ENCODE measurements around the gene CLHC1.

GRCh38 chr2:54555195-54555942, 99.2 kb downstream of the SPTBN1 start:
- RRBS = no CpG with 5 or more reads among the region's 3 CpGs

DNA sequence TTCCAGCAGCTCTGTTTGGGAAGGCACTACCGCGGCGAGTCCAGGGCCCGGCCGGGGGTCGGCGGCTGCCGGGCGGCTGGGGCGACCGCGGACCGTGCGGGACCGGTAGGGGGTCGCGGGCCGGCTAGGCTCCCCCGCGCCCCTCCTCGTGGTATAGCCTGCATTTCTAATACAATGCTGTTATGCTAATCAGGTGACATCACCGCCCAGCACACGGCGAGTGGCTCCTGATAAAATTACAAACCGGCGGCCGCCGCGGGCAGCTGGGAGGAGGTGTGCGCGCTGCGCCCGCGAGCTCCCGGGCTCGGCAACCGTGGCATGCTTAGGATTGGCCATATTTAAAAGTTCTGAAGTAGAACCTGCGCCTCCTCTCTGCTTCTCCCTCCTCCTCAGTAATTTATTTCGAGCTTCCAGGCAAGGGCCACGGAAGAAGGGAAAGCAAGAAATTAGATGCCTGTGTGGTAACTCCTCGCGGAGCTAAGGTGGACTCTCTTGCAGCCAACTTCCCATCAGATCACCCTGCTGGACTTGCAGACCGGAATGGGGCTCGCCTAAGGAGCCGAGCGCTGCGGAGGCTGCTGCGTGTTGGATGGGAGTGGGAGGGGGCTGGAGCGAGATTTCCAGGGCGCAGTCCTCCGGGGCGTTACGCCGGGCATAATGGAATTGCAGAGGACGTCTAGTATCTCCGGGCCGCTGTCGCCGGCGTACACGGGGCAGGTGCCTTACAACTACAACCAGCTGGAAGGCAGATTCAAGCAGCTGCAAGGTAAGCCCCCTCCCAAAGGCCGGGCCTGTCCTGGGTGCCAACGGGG, 102.2 kb downstream of the SPTBN1 start:
- RRBS = under 1% methylated on average over 23 of the region's 63 CpGs

GRCh38 chr2:54565712-54566388, 109.7 kb downstream of the SPTBN1 start:
- RRBS = no CpG with 5 or more reads among the region's 9 CpGs

GRCh38 chr2:54585807-54586543, 129.8 kb downstream of the SPTBN1 start:
- RRBS = no CpG with 5 or more reads among the region's 9 CpGs

GRCh38 chr2:54623204-54623925, 100.1 kb upstream of the EML6 start:
- RRBS = no CpG with 5 or more reads among the region's 6 CpGs

DNA sequence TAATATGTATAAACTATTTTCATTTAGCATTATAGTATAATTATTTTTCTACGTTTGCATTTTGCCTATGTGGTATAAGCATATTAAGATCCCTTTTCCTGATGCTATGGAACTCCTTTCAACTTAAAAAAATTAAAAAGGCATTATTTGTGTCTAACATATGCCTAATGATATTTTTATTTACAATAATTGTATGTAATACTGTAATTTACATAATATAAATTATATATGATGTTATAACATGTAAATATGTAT, 87.4 kb upstream of the EML6 start:
- RRBS = no CpG with 5 or more reads among the region's 1 CpG

GRCh38 chr2:54636397-54637095, 86.9 kb upstream of the EML6 start:
- RRBS = no CpG with 5 or more reads among the region's 9 CpGs

DNA sequence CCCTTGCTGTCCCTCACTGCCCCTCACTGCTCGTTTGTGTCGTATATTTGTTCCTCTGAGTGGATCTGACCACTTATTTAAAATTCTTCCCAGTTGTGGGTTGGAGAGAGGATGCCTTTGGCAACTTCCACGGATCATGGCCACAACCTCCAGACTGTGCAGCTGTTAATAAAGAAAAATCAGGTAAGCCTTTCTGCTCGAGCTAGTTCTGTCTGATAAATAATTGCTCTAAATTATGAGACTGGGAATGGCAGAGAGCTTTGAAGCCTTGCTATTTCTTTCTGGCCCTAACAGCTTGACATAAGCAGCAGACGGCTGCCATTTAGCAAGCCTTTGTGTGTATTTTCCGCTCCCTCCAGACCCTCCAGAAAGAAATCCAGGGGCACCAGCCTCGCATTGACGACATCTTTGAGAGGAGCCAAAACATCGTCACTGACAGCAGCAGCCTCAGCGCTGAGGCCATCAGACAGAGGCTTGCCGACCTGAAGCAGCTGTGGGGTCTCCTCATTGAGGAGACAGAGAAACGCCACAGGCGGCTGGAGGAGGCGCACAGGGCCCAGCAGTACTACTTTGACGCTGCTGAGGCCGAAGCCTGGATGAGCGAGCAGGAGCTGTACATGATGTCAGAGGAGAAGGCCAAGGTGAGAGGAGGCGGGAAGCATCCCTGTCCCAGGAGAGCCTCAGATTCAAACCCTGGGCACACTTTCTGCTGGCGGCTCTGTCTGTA, 77.5 kb upstream of the EML6 start:
- RRBS = no CpG with 5 or more reads among the region's 19 CpGs

- RRBS = no CpG with 5 or more reads among the region's 5 CpGs
Observed at GRCh38 chr2:54665896-54666107, 57.7 kb upstream of the EML6 start.

DNA sequence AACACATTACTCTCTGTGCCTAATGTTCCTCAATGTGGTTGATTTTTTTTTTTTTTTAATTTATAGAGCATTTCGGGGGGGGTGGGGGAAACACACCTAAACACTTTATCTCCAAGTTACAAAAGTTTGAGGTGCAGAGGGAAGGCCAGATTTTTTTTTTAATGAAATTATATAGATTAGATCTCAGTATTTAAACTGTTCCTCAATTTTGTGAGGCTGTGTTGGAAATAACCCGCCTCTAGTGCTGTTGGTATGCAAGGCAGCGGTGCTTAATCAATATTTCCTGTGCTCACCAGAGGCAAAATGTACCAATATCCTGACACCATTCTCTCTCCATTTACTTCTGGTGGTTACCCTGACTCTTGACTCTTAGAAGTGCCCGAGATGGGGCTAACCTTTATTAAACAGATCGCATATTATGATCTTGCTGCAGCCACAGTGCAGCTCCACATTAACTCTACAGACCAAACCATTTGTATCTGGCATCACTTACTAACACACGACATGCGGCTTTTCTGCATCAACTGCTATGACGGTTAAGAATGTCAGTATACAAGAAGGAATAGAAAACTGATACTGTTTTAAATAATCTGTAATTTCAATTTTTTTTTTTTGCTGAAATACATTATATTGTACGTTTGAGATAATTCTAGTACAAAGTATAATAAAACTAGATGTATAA, 54.7 kb upstream of the EML6 start:
- RRBS = no CpG with 5 or more reads among the region's 9 CpGs

- RRBS = no CpG with 5 or more reads among the region's 3 CpGs
Observed at GRCh38 chr2:54669820-54670208, 53.6 kb upstream of the EML6 start.

DNA sequence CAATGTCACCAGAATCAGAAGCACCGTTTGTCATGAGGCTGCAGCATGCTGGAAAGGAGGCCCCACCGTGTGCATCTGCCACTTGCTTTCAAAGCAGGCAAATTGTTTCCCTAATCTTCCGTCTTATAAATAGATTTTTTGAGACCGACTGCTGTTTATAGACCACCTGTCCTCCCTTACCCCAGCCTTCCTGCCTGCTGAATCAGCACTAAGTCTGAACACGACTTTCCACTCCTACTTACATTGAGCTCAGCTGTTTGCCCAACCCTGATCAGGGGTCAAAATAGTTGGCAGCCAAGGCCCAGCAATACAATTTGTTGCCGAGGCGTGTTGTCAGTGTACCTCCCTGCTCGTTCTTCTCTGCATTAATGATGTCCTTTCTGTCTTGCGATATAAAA, 156.5 kb downstream of the EML6 start:
- RRBS = no CpG with 5 or more reads among the region's 9 CpGs

GRCh38 chr2:54945229-54945772, 105.0 kb downstream of the RTN4 start:
- RRBS = no CpG with 5 or more reads among the region's 4 CpGs

DNA sequence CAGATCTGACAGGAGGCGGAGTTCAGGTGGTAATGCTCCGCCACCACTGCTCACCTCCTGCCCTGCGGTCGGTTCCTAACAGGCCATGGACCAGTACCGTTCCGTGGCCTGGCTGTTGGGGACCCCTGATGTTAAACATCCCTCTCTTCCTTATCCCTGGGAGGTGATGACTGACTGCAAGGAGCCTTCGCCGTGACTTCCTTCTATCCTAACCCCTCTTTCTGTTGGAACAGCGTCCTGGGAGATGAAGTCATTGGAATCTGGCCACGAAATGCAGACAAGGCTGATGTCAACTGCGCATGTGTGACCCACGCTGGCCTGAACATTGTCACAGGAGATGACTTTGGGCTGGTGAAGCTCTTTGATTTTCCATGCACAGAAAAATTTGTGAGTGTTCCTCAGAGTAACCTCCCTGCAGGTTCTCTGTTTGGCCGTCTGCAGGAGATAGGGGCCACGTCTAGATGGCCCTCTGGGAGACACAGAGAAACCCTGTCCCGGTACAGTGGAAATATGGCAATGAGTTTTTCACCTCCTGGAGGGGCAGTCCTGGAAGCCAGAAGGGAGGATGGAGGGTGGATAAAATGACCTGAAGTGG, 82.3 kb downstream of the RTN4 start:
- RRBS = no CpG with 5 or more reads among the region's 15 CpGs

- RRBS = no CpG with 5 or more reads among the region's 3 CpGs
Observed at GRCh38 chr2:55000360-55000791, 49.9 kb downstream of the RTN4 start.

GRCh38 chr2:55048435-55048865, 1.8 kb downstream of the RTN4 start:
- RRBS = no CpG with 5 or more reads among the region's 11 CpGs

DNA sequence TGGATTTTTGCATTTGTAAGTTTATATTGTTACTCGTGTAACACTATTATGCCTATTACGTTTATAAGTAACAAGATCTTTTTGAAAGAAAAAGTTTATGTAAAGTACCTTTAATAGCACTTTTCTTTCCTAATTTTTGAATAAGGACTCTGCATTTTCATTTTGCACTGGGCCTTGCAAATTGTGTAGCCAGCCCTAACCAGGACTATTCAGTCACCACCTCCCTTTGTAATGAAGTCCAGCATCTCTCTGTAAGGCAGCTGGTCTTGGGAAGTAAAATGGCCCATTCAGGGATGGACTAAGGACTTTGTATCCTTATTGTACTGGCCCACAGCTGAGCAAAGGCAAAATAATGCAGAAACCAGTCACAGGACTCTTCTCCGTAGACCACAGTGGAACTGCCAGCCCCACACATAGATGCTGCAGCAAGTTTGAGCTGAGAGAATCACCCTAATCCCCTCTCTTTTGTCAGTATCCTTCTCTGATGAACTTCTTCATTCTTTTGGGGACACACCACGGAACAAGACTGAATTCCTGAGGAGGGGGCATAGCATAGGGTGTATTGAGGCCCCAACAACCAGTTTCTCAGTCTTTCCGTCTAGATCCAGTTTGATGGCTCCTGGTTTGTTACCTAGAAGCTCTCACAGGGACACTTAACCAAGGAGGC, 73.6 kb upstream of the RTN4 start:
- RRBS = no CpG with 5 or more reads among the region's 5 CpGs

DNA sequence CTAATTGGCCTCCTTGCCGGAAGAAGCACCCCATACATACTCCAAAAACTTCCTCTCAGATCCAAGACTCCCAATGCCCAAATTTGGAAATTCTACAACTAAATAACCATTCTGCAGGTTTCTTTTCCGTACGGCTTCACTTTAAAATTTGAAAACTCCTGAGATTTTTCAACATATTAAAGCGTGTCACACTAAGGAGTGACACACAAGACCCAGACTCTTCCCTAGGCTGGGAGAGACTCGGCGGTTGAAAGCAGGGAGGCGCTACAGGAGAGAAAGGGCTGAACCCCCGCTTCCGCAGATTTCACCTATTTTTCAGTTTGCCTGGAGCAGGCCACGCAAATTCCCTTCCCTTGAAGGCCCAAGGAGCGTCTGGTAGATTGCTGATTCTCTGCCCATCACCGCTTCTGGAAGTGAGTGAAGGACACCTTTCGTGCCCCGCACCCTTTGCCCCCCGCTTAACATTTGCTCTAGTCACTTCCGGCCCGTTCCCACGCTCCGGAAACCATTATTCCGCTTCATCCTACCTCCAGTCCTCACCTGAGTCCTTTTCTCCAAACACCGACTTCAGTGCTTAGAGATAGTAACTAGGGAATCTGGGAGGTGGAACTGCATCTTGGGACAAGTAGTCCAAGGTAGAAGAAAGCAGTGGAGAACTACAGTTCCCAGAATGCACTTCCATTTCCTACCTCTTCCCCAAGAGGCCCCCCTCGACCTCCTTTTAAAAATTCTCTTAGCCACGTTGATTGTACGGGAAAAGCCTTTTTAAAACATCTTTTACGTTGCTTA, at the start of gene CLHC1:
Gene CLHC1 (minus strand): TSS at position 598 of the 789 bp plus-strand sequence.
- RRBS = no CpG with 5 or more reads among the region's 25 CpGs

DNA sequence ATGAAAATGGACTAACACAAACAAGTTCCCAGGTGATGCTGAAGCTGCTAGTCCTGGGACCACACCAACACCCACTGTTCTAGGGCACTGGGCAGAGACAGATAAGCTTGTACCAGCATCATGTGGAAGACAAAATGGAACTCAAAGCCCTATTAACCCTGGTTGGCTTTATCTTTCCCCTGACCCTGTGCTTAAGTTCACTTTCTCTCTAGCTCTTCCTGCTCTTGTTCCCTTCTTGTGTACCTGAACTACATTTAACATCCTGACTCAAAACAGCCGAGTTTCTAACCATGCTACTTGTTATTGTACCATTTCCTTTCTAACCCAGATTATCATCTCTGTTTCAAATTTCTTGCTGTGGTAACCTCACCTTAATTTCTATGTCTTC, 10.9 kb downstream of the CFAP36 start:
- RRBS = no CpG with 5 or more reads among the region's 1 CpG

GRCh38 chr2:55609966-55611140, 7.1 kb downstream of the PPP4R3B start:
- RRBS = no CpG with 5 or more reads among the region's 4 CpGs

Measured in epithelial cell of prostate (primary cell).